Tongue (tissue), 2 donors: ENCODE measurements around a stretch of chr4.

GRCh38 chr4:51301-52099, 1.6 kb upstream of the ZNF595 start:
- RAMPAGE, long total RNA: no peak

DNA sequence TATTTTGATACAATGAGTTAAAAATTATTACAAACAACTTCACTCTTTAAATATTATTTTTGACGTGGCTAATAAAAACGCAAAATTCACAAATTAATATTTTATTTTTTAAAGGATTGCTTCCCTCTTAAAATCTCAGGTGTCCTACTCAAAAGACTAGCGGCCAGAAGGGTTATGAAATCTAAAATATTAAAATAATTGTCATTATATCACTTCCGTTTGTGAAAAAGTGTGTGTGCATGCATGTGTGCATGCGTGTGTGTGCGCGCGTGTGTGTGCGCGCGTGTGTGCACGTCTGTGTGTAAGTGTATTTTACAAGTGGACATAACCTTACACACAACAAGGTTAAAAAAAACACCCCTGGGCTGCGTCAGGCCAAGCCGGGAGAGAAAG, 390 bp upstream of the ZNF595 start:
- RAMPAGE, long total RNA: no peak

DNA sequence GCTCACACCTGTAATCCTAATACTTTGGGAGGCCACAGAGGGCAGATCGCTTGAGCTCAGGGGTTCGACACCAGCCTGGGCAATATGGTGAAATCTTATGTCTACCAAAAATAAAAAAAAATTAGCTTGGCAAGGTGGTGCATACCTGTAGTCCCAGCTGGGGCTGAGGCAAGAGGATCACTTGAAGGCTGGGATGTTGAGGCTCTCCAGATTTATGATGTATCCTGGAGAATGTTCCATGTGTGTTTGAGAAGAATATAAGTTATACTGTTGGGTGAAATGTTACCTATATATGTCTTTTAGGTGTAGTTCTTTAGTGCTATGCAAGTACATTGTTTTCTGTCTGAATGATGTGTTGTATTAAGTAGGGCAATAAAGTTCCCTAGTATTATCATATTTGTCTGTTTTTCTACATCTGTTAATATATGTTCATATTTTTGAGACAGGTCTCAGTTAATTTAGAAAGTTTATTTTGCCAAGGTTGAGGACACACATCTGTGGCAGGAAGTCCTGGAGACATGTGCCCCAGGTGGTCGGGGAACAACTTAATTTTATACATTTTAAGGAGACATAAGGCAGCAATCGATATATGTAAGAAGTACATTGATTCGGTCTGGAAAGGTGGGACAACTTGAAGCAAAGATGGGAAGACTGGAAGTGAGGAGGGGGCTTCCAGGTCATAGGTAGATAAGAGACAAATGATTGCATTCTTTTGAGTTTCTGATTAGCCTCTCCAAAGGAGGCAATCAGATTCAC, 21.1 kb downstream of the ZNF595 start:
- RAMPAGE, long total RNA: no peak

GRCh38 chr4:244434-244745, 60.9 kb downstream of the ZNF732 start:
- RAMPAGE, long total RNA: no peak

DNA sequence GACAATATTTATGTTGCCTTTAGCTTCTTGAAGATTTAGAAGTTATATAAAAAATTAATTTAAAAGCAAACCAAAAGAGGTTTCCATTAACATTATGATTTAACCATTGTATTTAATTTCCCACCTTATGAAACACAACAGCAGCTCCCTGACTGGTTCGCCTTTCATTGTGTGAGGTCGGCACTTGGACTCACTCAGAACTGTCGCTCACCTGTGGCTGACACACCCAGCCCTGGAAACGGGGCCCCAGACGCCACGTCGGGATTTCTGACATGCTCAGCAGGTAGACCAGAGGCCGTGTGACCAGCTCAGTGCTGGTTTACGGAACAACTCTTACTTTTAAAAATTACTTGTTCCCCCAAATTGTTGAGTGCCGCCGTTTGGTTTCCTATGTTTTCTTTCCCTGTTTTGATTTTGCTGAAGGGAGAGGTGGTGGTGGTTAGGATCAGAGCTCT, 59.4 kb downstream of the CPLX1 start:
- RAMPAGE, long total RNA: no peak

DNA sequence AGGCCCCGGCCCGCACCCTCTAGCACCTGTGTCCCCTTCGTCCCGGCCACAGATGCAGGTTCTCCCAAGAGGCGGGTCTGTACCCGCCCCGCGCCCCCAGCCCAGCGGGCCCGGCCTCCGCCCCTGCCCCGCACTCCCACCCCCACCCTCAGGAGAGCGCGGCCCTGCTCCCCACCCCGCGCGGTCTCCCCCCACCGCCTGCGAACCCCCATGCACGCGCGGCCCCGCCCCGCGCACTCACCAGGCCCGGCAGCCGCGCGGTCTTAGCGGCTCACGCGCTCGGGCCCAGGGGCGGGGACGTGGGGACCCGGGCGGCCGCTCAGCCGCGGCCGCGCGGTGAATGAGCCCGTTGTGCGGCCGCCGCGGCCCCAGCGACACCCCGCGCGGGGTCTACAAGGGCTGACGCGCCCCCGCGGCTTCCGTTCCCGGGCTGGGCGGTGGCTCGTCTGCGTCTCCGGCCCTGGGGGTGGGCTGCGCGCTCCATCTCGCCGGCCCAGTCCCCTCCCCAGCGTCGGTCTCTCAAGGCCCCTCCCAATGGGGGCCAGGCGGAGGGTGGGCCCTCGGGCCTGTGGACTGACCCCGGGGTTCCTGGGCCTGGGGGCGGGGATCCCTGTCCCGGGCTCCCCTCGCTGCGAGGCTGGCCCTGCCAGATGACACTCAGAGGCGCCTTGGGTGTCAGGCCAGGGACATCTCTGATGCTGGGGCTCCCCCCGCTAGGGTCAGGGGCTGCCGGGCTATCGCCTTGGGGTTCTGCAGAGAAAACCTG, 4.2 kb upstream of the SLC26A1 start:
- RAMPAGE, long total RNA: no peak

- RAMPAGE, long total RNA: no peak
Measured at GRCh38 chr4:1053271-1053629, 41.8 kb downstream of the FGFRL1 start.

DNA sequence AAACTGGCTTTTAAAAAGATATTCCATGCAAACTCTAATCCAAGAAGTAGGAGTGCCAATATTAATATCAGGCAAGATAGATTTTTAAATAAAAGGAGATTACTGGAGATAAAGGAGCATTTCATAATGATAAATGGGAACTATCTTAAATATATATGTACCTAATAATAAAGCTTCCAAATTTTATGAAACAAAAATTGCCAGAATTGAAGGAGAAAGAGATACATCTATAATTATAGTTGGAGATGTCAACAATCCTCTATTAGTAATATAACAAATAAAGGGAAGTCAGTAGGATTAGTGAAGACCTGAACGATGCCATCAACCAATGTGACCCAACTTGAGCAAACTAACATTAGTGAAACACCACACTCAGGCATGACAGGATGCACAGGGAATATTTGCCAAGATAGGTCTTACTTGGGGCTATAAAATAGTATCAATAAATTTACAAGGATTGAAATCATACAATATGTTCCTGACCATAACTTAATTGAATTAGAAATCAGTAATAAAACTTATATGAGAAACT, 12.1 kb downstream of the SPON2 start:
- RAMPAGE, long total RNA: no peak

- RAMPAGE, long total RNA: no peak
Measured at GRCh38 chr4:1233636-1234913, 14.9 kb downstream of the CTBP1 start.

DNA sequence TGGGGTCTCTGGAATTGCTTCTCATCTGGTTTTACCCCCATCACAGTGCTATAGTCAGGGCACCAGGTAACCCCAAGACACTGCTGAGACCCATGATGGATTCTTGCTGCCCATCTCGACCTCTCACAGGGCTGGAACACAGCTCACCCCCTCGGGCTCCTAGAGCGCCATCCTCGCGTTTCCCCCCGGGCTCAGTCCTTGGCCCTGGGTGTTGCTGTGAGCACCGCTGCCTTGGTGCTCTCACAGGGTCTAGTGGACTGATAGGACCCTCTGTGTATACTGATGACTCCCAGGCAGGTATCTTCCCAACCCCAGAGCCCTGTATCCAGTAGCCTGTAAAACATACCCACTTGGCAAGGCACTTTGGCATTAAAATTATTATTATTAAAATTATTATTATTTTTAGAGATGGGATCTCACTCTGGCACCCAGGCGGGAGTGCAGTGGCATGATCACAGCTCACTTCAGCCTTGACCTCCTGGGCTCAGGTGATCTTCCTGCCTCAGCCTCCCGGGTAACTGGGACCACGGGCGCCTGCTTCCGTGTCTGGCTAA, 8.9 kb downstream of the MAEA start:
- RAMPAGE, long total RNA: no peak

- RAMPAGE, long total RNA: no peak
Measured at GRCh38 chr4:1685773-1686313, 1.7 kb upstream of the FAM53A start.

DNA sequence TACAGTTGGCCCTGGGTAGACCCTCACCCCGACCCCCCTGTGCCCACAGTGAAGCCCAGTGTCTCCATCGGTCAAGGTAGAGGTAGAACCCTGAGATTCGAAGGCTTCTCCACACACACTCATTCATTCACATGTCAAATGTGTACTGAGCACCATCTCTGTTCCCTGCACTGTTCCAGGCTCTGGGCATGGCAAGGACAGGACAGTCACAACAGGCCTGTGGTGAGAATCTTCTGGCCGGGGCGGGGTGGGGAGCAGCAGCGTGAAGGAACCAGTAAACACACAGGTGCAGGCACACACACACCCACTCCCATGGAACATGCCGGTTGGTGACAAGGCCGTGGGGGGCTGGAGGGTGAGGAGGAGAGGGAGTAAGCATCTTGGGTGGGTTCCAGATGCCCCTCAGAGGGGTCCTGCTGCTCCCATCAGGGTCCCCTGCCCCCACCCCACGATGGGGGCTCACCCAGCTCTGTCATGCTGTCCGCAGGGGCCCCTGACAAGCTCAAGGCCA, 29.5 kb downstream of the TACC3 start:
- RAMPAGE, long total RNA: no peak

DNA sequence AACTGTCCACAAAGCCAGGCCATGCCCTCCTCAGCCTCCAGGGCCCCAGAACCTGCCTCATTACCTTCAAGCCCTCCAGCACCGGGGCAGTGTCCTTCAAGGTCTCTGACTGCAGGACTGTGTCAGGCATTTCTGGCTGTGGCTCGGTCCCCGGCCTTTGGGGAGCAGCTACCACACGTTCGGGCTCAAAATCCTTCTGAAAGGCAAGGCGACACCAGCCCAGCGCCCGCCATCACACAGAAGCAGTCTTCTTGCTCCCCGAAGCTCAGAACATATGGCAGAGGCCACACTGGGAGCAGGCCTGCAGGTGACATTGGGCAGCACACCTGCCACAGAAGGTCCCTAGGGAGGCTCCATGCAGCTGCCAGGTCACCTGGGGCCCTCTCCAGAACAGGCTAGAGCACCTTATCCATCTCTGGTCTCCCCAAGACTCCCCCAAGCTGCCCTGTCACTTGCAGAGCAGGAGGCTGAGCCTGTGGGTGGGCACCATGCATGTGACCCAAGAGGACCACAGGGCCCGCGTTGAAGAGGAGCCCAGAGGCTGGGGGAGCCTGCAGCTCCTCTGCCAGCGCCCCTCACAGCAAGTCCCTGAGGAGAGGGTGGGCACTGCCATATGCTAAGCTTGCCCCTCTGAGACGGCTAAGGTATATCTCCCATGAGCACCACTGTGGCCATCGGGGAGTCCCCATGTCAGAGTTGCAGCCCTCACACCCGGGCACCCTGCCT, 29.2 kb downstream of the FGFR3 start:
- RAMPAGE, long total RNA: no peak

DNA sequence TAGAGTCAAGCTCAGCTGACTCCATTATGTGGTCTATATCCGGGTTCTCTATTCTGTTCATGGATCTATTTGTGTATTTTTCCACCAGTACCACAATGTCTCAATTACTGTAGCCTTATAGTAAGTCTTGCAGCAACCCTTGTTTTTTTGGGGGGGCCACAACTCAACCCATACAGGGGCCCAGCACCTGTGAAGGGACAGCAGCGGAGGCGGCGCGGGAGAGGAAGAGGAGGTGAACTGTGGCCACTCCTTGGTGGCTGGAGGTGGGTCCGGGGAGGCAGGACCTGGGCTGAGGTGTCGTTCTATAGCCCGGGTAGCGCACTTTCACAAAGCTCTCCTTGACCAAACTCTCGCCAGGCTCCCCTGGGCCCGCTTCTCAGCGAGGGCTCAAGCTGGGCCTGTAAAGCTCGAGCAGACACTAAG, 1.2 kb upstream of the NSD2 start:
- RAMPAGE, long total RNA: no peak

DNA sequence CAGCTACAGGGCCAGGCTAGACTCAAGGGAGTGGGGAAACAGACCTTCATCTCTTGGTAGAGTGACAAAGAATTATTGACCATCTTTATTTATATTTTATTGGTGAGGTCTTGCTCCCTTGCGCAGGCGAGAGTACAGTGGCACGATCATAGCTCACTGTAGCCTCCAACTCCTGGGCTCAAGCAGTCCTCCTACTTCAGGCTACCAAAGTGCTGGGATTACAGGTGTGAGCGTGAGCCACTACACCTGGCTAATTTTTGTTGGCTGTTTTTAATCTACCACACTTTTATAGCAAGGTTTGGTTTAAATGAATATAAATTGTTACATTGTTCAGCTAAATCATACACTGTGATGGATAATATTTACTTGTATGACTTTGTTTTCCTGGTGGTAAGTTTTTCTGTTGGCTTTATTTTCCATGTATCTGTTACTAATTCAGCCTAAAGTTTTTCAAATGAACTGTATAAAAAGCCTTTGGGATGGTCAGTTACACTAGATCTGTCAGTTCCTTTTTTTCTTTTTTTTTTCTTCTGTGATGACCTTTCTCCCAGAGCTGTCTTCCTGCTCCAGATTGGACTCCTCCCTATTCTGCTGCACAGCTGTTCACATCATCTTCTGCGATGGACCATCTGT, 16.3 kb downstream of the NSD2 start:
- RAMPAGE, long total RNA: no peak

DNA sequence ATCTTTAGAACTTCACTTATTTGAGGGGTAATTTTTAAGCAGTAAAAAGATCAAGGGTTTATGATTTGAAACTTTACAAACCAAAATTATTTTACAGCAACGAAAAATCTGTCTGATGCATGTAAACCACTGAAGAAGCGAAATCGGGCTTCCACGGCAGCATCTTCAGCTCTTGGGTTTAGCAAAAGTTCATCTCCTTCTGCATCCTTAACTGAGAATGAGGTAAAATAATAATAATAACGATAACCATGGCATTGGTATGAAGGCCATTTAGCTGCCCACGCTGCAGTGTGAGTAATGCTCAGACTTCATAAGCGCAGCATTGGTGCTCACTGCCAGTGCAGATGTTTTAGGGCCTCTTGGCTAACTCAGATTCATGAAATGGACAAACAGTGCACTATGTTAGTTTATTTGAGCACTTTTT, 68.4 kb downstream of the NSD2 start:
- RAMPAGE, long total RNA: no peak

DNA sequence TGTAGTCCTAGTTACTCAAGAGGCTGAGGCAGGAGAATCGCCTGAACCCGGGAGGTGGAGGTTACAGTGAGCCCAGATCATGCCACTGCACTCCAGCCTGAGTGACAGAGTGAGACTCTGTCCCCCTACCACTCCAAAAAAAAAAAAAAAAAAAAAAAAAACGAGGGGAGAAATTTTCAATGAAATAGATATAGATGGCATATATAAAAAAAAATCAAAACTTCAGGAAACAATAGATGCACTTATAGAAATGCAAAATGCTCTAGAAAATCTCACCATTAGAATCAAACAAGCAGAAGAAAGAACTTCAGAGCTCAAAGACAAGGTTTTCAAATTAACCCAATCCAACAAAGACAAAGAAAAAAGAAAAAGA, 40.8 kb downstream of the HAUS3 start:
- RAMPAGE, long total RNA: no peak

DNA sequence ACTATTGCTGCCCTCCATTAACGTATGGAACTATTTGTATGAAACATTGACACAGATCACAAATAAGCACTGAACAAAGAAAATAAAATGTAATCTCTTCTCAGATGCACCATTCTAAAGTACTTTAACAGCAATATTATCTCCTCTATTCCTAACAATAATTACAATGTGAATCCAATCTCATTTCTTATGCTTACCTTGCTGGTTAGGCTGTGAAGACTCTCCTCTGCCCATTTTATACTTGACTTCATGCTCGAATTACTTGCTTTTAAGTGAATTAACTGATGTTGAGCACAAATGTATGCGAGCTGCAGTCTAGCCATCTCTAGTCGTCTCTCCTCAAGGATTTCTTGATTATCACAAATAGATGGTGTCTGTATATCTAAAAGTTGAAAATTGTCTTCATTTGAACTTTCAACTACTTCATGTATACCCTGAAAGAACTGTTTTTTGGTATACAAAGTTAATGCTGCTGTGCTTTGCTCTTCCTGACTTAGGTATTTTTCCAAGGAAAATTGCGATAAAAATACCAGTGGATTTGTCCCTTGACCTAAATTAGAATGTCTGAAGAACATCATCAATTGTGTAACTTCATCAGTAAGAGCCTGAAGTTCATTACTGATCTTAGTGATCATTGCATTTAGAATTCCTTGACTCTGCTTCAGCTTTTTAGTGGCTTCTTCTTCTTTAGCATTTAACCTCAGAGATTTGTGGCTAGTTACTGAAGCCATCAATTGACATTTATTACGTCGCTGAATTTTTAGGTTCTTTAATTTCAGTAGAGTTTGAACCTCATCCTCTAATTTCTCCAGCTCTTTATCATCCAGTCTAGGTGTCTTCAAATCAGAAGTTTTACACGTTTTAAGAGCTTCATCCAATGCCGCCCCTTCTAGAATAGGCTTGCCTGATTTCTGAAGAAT, 1.8 kb downstream of the HAUS3 start:
- RAMPAGE, long total RNA: no peak

GRCh38 chr4:2250861-2251503, 9.1 kb upstream of the HAUS3 start:
- RAMPAGE, long total RNA: no peak

DNA sequence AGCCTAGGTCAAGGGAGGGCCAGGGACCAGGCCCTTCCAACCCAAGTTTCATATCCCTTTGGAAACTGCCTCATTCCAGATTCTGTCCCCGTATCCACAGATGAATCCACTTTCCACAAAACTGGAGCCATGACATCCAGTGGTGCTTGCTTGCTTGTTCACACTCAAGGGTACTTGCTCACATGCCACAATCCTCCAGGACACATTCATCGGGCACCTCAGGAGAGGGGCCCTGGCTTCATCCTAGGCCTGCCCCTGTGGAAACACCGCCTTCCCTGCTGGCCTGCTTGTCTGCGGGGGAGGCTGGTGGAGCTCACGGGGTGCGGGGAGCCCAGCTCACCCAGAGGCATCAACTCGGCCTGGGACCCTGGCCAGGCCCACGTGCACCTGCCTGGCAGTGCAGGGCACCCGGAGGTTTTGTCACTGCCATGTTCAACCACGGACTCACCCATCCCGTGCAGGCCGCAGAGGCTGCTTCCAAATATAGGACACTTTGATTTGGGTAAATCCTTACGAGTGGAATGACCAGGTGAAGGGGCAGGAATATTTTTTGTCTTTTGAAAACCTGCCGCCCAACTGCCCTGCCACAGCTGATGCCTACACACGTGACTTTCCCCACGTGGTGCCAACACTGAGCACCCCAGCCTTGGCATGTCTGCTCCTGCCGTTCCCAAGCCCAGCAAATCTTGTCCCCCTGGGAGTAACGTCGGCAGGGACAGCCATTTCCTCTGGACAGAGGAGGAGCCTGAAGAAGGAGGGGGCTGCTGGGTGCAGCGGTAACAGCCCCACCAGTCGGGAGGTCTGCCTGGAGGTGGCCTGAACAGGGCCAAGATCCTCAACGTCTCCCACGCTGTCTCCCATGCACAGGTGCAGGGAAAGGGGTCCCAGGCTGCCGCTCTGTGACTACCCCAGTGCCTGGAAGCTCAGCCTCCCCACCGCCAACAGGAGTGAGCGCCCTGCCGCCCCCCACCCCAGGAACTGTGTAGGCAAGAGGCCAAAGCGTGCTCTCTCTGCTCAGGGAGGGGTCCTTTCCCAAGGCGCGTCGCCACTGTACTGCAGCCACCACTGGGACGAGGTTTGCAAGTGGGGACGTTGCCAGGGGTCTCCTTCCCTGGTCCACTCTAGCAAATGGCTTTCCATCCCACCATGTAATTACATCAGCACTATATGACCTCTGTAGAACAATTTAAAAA, 8.5 kb downstream of the MXD4 start:
- RAMPAGE, long total RNA: no peak